ENCODE data around the genes GSTA2 and ELOVL5.

DNA sequence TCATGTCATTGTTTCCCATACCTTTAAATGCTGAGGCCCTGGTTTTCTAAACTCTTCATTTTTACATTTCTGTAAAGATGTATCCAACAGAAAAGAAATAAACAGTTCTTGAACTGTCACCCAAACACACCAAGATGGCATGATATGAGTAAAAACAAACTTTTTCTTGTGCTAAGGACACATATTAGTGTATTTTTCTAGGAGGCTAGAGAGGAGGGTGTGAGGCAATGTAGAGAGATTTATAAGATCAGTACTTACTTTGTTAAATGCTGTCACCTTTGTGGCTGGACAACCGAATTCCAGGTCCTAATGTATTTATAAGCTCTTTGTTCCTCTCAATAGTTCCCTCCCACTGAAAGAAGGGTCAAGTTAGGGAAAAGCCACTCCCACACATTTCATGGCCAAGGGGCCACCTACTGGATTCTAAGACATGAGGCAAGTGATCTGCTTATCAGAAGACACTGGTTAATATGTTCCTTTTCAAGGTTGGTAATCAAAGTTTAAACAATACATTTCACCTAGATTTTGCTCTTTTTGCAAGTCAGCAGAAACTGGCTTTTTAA lies at the start of gene GSTA2:
Gene GSTA2, minus strand, starts transcription at position 290 of the 563 bp plus-strand sequence.
- PRO-cap = no peak
- RAMPAGE, long total RNA, 5 experiments = start-site peak on the minus strand in 2 of 5 experiments, centred at positions 309 to 315 of the sequence, 14 to 115 reads per replicate
- RRBS = no CpG with 5 or more reads among the region's 1 CpG

DNA sequence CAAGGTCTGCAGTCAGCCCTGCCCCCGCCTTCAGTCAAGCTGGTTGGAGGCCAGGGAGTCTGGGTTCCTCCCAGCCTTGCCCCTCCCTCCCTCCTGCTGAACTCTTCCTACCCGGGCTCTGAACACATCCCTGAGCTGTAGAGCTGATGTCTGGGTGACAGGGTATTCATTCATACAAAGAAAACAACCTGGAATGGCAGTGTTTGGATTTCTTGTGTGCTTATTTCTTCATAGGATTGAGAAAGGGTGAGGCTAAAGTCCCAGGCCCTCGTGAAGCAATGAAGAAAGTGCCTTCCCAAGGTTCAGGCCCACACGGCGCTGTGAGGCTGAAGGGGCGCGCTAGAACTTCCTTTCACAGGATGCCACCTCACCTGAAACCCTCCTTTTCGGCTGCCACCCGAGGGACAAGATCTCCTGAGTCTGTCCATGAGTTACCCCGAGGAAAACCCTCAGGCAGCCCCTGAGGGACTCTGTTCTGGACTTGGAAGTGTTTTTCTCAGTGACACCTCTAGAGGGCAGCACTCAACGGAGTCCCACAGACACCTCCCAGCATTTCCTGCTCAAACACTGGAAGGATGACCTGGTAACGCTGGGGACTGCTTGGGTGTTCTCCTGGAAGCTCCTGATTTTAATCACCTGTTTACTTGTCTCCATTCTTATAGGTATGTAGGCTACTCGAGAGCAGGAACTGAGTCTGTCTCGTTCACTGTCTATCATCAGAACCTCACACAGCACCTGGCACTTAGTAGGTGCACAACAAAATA lies 11.7 kb upstream of the GSTA1 start:
- PRO-cap = no peak
- RAMPAGE, long total RNA, 5 experiments = no peak in any of the 5 experiments
- RRBS = no CpG with 5 or more reads among the region's 14 CpGs

GRCh38 chr6:52856106-52856625 lies 52.5 kb upstream of the GSTA1 start:
- PRO-cap = no peak
- RAMPAGE, long total RNA, 5 experiments = no peak in any of the 5 experiments
- RRBS = no CpG with 5 or more reads among the region's 4 CpGs

- PRO-cap = no peak
- RAMPAGE, long total RNA, 5 experiments = no peak in any of the 5 experiments
- RRBS = no CpG with 5 or more reads among the region's 5 CpGs
Measured at GRCh38 chr6:52918205-52918739, 8.8 kb upstream of the GSTA3 start.

DNA sequence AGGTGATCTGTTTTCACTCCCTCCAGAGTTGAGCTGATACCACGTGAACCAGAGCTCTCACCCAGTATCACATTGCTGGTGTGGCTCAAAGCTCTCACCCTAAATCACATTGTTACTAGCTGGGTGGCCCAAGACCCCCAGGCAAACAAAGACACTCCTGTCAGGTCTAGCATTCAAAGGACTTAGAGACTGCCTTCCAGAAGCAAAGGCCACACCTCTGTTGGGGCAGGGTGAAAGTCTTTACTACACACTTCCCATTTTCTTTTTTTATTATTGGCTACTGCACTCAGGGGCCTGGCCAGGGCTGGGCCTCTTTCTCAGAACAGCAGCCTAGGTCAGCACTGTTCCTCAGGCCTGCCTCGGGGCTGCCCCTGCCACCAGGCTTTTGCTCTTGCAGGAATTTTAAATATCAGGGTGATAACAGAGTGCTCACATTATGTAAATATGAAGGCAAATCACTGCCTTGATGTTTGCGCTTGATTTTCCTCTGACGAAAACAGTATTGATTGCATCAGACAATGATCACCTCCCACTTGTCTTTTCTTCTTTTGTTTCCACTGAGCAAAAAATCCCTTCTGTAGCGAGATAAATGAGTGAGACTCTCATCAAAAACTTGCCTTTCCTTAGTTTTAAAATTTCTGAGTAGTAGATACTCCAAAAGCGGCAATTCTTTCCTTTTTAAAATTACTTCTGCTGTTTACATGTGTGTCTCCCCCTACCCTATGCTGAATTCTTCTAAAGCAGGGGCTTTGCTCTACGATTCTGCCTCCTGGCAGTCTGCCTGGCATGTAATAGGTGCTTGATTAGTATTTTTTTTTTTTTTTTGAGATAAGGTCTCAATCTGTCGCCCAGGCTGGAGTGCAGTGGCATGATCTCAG lies 18.4 kb downstream of the GSTA4 start:
- PRO-cap = no peak
- RAMPAGE, long total RNA, 5 experiments = no peak in any of the 5 experiments
- RRBS = no CpG with 5 or more reads among the region's 8 CpGs

DNA sequence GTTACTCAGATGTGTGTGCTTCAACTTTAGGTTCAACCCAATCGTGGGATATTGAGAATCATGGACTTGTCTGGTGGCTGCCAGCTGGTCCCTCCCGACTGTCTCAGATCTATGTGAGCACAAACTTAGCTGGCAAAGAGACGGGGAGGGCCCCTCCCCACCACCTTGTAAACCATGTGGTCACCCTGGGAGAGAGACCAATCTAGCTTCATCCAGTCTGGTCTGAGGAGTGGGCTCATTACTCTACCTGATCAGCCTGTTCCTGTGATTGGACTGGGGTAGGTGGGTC lies 4.9 kb downstream of the GSTA4 start:
- PRO-cap = no peak
- RAMPAGE, long total RNA, 5 experiments = no peak in any of the 5 experiments
- RRBS = no CpG with 5 or more reads among the region's 3 CpGs

DNA sequence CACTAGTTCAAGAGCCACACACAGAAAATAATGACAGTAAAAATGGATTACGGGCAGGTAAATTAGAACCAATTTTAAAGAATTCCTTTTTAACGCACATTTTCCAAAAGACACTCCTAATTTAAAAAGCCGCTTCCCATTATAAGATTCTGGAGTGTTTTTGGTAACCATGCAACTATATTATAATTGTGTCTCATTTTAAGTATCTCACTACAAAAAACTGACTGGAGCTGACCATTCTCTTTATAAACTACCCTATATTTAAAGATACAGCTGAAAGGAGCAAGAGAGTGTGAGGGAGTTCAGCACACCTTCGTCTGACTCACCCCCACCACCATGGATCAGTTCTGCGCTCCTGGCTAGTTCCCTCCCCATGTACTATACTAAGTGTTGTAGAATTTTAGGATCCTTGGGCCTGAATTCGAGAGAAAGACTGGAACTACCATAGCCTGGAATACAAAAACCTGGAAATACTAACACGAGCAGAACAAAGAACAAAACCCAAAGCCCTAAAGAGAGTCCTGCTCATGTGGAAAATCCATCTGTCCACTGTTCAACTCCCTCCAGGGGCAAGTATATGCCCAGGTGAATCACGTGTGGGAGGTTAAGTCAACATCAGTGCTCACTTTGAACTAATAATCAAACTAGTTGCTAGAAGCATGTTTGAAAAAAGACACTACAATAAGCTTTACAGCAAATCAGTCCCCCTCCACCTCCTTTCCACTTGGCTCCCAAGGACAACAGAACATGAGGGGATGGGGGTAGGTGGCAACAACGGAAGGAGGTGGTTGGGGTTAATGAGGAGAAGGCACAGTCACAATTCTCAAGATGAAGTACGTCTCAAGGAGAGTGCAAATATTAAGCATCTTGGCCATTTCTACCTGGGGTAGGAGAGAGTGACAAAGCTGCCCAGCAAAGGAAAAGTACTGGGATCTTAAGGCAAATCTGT lies 46.8 kb downstream of the ELOVL5 start:
- PRO-cap = no peak
- RAMPAGE, long total RNA, 5 experiments = no peak in any of the 5 experiments
- RRBS = no CpG with 5 or more reads among the region's 10 CpGs

DNA sequence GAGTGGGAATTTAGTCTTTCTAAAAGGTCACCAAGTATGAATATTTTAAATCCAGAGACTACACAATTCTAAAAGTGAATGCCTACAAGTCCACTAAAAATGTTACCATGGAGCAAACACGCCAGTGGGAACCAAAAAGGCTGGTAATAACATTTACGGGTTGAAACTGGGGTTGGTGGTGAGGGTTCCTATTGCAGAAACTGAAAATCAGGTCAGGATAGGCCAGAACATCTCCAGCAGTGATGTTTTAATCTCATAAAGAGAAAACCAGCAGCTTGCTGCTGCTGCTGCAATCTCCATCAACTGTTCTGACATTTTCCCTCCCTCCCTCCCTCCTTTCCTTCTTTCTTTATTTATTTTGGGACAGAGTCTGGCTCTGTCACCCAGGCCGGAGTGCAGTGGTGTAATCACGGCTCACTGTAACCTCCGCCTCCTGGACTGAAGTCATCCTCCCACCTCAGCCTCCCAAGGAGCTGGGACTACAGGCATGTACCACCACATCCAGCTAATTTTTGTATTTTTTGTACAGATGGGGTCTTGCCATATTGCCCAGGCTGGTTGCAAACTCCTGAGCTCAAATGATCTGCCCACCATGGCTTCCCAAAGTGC lies 5.8 kb downstream of the ELOVL5 start:
- PRO-cap = no peak
- RAMPAGE, long total RNA, 5 experiments = no peak in any of the 5 experiments
- RRBS = no CpG with 5 or more reads among the region's 5 CpGs

- PRO-cap = bidirectional peak, plus-strand start at chr6:53349224, minus-strand start at chr6:53348918
- RAMPAGE, long total RNA, 5 experiments = start-site peak on the minus strand in 5 of 5 experiments, at chr6:53348902-53348997 at its widest, 31 to 343 reads per replicate
- RRBS = 2% methylated on average over 52 of the region's 70 CpGs
Measured at GRCh38 chr6:53348665-53349414, at the start of gene ELOVL5. TSS of gene ELOVL5 (minus strand) at chr6:53348950.

DNA sequence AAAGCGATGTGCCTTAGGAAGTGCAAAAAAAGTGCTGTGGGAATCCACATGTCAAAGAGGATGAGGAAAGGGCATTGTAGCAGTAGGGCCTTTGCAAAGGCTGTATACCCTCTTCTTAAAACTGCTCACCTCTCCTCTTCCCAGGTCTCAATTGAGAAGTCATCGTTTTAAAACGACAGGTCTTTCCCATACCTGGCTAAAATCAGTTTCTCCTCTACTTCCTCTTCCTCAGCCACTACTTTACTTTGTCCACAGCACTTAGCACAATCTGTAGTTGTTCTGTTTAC lies 9.6 kb upstream of the ELOVL5 start:
- PRO-cap = no peak
- RAMPAGE, long total RNA, 5 experiments = no peak in any of the 5 experiments
- RRBS = no CpG with 5 or more reads among the region's 3 CpGs

DNA sequence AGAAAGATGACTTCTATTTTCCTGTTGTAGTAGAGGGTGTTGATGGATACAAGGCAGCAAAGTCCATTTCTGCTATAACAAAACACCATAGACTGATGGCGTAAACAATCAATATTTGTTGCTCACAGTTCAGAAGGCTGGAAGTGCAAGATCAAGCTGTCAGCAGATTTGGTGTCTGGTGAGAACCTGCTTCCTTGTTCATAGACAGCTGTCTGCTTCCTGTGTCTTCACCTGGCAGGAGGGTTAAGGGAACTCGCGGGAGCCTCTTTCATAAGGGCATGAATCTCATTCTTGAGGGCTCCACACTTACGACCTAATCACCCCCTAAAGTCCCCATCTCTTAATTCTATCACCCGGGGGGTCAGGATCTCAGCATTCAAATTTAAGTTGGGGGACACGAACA lies 83.0 kb upstream of the ELOVL5 start:
- PRO-cap = no peak
- RAMPAGE, long total RNA, 5 experiments = no peak in any of the 5 experiments
- RRBS = no CpG with 5 or more reads among the region's 6 CpGs

DNA sequence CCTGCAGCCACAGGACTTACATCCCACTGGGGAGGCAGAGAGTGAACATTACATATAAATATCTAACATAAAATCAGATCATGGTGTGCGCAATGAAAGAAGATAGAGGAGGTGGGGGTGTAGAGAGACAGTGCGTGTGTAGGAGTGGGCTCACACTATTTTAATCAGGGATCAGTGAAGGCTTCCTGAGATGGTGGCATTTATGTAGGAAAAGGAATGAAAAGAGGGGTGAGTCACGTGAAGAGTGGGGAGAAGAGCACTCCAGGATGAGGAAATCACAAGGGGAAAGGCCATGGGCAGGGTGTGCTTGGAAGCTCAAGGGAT lies 80.2 kb downstream of the GCLC start:
- PRO-cap = no peak
- RAMPAGE, long total RNA, 5 experiments = no peak in any of the 5 experiments
- RRBS = no CpG with 5 or more reads among the region's 3 CpGs

DNA sequence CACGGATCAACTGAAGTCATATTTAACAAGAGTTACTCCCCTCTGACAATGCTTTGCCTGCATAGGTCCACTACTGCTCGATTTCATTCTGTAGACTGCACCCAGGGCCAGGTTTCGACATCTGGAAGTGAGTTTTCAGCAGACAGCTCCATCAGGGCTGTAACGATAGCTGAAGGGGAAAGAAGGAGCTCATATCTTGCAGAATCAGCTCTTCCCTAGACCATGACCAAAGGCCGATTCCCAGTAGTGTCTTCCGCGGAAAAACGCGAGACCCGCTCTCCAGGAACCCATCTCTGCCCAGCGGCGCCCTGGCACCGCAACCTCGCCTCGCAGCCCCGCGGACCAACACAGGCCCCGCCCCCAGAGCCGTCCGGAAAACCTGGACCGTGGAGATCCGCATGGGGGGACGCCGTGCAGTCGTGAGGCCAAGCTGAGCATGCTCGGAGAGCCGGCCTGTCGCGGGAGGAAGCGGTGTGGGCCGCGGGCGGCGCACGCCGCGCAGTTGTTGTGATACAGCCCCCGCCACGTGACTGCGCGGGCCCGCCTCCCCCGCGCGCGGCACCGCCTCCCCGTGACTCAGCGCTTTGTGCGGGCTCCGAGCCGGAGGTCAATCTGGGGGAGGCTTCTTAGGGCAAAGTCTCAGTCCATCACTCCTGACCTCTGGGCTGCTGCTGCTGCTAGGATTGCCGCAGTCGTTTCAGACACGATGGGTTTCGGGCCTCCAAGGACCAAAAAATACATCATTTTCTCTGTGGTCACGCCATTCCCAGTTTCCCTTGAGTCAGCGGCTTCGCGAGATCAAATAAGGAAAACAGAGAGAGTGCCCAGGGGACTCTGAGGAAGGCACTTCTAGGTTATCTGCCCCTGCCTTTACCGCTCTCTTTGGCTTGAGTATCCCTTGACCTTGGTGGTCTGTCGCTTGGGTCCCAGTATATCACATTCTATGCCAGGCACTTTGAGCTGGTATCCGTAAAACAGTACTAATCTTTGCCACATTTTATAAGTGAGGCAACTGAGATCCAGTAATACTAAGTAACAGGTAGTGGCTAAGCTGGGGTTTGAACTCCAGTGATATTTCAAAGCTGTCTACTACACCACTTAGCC lies 3.1 kb upstream of the GCLC start:
- PRO-cap = bidirectional peak, plus-strand start at position 610 of the sequence, minus-strand start at position 295 of the sequence
- RAMPAGE, long total RNA, 5 experiments = no peak in any of the 5 experiments
- RRBS = 1% methylated on average over 6 of the region's 63 CpGs

DNA sequence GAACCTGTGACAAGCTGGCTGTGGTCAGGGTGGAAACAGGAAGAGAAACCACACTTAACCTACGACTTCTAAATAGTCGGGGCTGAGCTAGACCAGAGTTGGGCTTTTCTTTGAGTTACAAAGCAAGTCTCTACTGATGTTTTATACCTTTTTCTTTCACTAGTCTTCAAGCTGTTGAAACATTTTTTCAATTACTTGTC lies 18.1 kb downstream of the KLHL31 start:
- PRO-cap = no peak
- RAMPAGE, long total RNA, 5 experiments = no peak in any of the 5 experiments
- RRBS = no CpG with 5 or more reads among the region's 2 CpGs

- PRO-cap = no peak
- RAMPAGE, long total RNA, 5 experiments = no peak in any of the 5 experiments
- RRBS = no CpG with 5 or more reads among the region's 6 CpGs
Measured at GRCh38 chr6:53704359-53704858, 38.9 kb upstream of the KLHL31 start.

GRCh38 chr6:53766075-53766713 lies 28.6 kb upstream of the LRRC1 start:
- PRO-cap = no peak
- RAMPAGE, long total RNA, 5 experiments = no peak in any of the 5 experiments
- RRBS = no CpG with 5 or more reads among the region's 4 CpGs

- PRO-cap = no peak
- RAMPAGE, long total RNA, 5 experiments = no peak in any of the 5 experiments
- RRBS = no CpG with 5 or more reads among the region's 6 CpGs
Measured at GRCh38 chr6:53792681-53793162, 2.1 kb upstream of the LRRC1 start.

DNA sequence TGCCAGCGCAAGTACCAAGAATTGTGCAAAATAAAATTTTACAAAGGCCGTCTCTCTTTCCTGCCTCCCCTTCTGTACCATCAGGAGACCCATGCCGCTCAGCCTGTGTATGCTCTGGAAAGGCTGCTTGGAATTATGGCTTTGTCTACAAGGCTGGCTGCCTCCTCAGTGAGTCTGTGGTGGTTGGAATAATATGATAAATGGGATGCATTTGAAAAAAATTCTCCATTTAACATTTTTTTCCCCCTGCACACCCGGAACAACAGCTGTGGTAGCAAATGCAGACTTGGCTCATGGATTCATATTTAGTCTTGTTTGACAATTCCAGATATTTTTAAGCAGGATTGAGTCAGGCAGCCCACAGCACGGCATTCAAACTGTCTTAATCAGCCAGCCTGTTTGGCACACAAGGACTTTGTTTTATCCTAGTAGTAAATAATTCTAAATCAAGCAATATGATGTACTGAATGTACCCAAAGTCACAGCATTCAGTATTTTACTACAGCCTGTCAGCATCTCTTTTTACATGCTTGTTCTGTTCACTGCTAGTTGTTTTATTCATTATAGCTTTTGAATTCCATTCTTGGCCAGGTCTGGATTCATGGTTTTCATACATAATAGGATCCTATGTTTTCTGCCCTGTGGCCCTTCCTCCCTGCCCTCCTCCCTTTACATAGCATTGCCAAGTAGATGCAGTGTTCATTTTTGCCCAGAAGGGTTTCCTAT lies 68.0 kb downstream of the LRRC1 start:
- PRO-cap = no peak
- RAMPAGE, long total RNA, 5 experiments = start-site peak on the plus strand in 1 of 5 experiments, centred at position 101 of the sequence, 5 reads per replicate
- RRBS = no CpG with 5 or more reads among the region's 5 CpGs

GRCh38 chr6:53929199-53930289 lies 134.7 kb downstream of the LRRC1 start:
- PRO-cap = no peak
- RAMPAGE, long total RNA, 5 experiments = no peak in any of the 5 experiments
- RRBS = no CpG with 5 or more reads among the region's 13 CpGs

- PRO-cap = no peak
- RAMPAGE, long total RNA, 5 experiments = no peak in any of the 5 experiments
- RRBS = no CpG with 5 or more reads among the region's 2 CpGs
Measured at GRCh38 chr6:53984242-53984563, 127.0 kb upstream of the MLIP start.

Data from stomach (tissue), 7 donors.